LHCN-M2 (cell line): Measurements from ENCODE around the genes SEPHS1 and FRMD4A.

DNA sequence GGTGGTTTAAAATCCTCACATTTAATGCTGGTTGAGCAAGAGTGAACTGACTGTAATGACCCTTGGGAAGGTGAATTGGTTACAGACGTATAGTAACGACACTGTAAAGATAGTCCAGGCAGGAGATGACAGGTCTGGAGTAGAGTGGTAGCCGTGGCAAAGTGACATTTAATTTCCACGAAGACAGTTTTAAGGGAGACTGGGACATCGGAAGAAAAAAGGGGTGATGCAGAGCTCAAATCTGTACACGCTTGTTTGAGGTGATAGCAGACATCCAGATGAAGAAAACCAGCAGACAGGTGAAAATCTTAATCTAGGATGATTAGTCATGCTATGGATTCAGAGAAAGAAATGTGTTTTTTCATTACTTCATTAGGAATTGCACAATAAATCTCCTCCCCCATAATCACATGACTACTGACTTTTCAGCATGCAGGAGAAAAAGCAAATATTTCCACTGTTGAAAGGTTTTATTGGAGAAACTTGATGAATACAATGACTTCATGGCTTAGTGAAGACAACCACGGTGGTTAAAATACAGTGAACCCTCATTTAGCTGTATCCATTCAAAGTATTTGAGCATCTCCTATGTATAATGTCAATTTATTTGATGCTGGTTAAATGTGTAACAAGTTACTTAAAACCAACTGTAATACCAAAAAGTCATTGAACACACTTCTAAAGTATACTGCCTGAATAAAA is 2.5 kb downstream of the NUDT5 start:
- RAMPAGE, long total RNA: no peak

- RAMPAGE, long total RNA: no peak
Observed at GRCh38 chr10:12270814-12271361, 74.9 kb downstream of the CDC123 start.

GRCh38 chr10:12348370-12348719 is 1.0 kb upstream of the CAMK1D start:
- RAMPAGE, long total RNA: no peak

GRCh38 chr10:12393308-12393947 is 44.1 kb downstream of the CAMK1D start:
- RAMPAGE, long total RNA: no peak

DNA sequence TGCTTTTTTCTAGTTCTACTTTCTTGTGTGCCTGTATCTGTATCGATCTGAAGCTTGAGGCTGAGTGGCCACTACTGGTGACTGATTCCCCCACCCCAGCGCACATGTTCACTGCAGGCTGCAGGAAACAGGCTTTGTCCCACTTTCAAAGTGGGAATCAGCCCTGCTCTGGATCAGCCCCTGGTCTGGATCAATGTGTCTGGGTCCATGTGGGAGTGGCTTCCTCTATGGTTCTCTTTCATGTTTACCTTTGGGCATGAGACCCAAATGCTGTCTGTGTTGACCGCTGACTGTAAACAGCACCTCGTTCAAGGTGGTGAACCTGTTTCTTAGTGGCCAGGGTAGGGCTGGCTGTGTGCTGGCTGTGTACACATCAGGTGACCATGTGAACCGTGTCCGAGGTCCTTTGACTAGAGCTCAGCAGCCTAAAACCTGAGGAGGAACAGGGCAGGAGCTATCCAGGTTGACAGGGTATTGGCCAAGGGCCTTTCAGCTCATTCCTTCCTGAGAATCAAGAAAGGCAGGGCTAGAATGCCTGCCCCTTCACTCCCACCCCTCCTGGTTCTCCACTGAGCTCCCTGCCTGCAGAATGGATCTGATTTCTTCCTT is 121.8 kb downstream of the CAMK1D start:
- RAMPAGE, long total RNA: no peak

DNA sequence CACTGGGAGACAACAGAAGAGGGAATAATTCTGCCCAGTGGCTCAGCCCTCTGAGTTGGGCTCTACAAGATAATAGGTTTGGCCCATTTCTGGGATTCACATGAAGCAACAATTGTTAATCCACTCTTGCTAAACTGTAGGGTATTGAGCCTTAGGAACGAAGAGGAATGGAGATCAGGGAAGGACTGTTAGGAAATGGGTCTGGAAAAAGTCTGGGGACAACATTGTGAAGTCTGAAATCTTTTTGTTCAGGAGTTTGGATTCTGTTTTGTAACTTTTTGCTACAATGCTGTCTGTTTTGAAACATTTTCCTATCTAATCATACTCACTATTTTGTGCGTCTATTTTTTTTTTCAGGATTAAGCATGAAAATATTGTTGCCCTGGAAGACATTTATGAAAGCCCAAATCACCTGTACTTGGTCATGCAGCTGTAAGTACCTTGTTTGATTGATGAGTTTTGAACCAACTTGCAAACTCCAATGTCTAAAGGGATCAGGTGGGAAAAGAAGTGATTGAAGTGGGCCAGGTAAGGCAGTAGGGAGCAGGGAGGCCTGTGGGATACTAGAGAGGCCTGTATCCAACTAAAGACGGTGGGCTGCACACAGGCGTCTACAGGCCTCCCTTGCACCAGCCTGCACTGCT is 317.2 kb downstream of the CAMK1D start:
- RAMPAGE, long total RNA: no peak

DNA sequence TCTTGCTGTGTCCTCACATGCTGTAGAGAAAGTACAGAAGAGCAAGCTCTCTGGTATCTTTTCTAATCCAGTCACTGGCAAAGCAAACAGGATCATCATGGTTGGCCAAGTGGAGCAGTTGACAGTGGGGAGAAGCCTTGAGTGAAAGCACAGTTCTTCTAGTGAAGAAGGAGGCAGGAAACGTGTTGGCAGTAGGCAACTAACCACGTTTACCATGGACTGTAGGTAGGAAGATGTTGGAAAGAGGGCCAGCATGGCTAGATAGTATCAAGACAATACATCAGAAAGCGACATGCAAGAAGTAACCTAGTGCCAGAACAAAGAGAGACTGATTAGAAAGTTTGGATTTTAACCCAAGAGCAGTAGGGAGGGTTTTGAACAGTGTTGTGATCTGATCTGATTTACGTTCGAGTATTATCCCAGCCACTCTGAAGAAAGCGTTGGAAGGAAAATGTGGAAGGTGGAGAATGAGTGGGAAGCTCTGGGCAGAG is 207.8 kb downstream of the CCDC3 start:
- RAMPAGE, long total RNA: no peak

- RAMPAGE, long total RNA: no peak
Observed at GRCh38 chr10:13347925-13348692, at the start of gene SEPHS1. Gene SEPHS1 (minus strand): TSS chr10:13348293.

- RAMPAGE, long total RNA: no peak
Observed at GRCh38 chr10:13625672-13626404, 39.1 kb downstream of the PRPF18 start.

- RAMPAGE, long total RNA: no peak
Observed at GRCh38 chr10:13654819-13655435, 68.2 kb downstream of the PRPF18 start.

DNA sequence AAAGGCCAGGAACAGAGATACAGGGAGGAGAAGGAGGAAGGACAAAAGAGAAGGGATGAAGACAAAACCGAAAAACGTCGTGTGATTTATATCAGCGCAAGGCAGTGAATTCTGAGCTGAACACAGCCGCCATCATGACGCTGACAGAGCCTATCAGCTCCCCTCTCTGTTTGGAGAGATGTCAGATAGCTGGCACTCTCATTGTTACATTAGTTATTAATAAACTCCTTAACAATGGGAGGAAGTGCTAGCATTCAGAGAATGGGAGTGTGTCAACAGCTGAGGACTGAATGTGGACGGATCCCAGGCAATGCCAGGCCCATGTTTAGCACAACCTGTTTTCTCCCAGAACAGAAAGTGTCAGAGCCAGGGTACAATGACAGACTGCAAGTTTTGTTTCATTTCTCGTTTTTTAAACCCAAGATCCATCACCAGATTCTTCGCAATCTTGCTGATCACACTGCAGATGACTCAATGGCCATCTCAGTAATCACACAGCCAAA is 99.5 kb downstream of the PRPF18 start:
- RAMPAGE, long total RNA: no peak

- RAMPAGE, long total RNA: no peak
Observed at GRCh38 chr10:13837375-13837689, 250.6 kb downstream of the PRPF18 start.

GRCh38 chr10:13971591-13971956 is 359.1 kb downstream of the FRMD4A start:
- RAMPAGE, long total RNA: no peak

GRCh38 chr10:14015811-14016269 is 314.9 kb downstream of the FRMD4A start:
- RAMPAGE, long total RNA: no peak

DNA sequence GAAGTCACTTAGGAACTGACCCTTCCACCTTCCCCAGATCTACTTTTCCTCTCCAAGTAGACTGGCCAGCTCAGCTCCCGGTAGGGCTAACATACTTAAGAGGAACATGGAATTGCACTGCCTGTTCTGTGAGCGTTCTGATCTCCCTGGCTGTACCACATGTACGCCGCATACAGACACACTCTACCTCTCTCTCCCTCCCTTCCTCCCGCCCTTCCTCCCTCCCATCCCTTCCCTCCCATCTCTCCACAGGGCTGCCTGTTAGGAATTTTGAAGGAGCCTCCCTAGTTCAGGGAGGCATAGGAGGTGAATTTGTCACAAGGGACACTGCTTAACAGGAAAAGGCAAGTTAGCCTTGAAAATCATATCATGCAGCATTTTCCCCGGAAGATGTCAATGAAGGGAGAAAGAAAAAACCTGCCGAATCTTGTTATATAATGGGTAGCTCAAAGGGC is at the start of gene FRMD4A:
Gene FRMD4A (minus strand): TSS at position 178 of the 455 bp plus-strand sequence.
- RAMPAGE, long total RNA: no peak

DNA sequence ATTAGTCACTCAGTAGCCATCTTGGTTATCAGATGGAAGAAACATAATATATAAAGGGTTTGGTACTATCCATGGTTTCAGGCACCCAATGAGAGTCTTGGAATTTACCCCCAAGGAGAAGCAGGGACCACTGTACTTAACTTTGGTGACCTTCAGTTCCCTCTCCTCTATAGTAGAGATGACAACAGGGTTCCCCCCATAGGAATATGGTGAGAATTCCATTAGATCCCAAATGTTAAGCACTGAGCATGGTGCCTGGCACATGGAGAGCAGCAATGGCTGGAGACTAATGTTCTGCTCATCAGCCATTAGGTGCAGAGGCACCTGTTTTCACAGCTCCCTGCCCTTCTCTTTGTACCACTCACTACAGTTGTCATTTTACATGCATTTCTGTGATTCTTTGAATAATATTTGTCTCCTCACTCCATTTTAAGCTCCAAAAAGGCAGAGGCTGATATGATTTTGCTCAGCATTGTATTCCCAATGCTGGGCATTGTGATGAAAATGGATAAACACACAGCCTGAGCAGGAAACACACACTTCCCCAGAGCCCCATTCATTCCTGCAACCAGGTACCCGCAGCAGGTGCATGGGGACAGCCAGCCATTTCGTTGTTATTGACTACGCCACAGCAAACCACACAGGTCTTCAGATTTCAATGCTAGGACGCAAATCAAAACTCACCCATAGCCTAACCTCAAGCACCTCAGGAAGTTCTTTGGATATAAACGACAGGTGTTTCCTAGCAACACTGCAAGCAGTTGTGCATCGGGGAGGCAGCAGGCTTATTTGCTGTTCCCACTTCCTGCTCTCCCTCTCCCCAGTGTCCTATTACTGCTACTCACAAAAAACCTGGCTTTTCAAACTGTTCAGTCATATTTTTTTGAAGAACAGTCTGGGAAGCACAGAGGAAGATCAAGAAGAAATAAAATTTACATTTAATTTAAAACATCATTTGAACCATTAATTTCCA is 176.2 kb upstream of the FRMD4A start:
- RAMPAGE, long total RNA: no peak

DNA sequence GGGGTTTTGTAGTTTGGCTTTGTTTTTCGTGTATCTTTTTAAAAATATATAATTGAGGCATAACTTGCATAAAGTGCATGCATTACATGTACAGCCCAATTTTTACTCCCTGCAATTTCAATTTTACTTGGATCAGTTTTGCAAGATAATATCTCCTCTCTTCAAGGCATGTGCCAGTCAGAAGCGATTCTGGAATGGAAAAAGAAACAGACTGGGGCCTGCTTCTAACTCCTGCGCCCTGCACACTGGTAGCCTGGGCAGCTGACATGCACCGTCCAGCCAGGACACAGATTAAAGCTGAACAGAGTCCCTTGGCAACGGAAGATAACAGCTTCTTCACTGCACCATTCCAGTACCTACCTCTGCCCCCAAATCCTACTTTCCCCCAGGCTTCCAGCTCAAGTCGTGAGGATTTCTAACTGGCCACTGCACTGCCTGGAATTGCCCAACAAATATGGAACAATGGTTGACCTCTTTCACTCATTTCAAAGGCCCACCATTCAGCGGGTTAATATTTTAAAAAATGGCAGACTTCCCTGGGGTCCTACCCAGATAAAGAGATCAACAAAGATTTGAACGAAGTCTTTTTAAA is 182.1 kb downstream of the FAM107B start:
- RAMPAGE, long total RNA: no peak

DNA sequence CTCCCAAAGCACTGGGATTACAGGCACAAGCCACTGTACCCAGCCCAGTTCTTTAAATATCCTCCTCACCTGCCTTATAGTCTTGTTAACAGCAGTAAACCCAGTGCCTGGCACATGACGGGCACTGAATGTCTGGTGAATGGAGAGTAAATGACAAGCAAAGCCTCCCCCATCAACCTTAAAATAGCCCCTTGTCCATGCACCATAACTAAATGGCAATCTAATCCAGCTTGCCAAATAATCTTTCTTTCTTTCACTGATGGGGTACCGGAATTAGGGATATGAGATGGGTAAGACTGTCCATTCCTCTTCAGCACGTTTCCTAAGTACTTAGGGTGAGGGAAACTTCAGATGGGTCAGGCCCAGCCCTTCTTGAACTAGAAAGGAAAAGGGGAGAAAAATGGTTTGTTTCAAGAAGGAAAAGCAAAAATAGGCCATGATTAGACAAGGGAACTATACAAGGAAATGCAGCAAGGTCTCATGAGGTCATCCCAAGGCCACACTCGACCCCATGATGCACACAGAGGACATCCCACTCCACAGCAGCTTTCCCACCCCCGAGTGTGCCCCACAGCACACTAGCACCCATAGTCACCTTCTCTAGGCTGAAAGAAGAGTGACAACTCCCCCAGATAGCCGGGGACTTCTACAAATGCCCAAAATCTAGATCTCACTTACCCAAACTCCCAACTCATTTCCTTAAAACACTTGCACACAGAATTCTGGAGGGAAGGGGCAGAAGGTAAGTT is 173.5 kb downstream of the FAM107B start:
- RAMPAGE, long total RNA: no peak

DNA sequence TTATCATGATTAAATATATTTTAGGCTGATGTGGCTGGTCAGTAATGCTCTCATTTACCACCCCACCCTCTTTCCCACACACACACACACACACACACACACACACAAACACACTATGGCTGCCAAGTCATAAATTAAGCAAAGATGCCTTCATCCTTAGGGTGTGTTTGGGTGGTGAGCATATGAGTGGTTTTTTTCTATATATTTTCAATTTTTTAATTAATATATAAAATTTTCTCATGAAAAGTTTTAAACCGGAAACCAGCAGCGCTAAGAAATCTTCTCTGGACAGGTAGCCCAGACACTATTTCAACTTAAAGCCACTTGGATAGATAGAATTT is 171.8 kb downstream of the FAM107B start:
- RAMPAGE, long total RNA: no peak

DNA sequence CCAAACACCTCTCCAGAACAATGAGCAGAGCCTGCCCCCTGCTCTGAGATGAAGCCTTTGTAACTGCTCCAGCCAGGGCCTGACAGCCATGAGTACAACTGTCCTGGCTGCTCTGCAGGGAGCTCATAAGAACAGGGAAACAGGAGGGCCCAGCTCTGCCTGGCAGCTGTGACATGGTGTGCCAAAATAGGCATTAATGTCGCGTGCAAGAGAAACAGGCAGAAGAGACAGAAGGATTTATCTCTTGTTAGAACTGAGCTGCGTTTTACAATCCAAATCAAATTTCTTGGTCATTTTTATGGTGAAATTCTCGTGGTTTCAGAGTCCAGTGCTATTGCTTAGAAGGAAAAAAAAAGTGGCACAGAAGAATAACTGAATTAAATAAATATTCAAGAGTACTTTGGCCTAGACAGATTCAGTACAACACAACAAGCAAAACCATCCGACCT is 149.3 kb downstream of the FAM107B start:
- RAMPAGE, long total RNA: no peak